ENCODE data around the gene GPR6.

- RRBS, result no CpG with 5 or more reads among the region's 4 CpGs
Observed at GRCh38 chr6:108636266-108636950, 75.7 kb downstream of the FOXO3 start.

DNA sequence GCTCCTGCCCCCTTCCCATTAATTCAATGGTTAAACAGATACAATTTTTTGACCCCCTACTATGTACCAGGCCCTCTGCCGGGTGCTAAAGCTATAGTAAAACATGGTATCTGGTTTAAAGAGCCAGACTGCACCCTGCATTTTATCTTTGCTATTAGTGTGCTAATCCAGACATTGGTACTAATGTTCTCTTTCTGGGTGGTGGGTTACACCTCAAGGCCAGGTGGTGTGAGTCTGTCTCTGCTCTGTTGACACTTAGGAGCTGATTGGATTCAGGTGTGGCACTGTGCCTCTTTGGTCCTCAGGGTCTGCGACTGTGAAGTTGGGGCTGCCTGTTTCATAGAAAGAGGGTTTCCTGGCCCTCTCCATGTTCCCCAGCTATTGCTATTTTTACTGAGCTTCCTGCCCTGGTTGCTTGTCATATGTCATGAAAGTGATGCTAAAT, 92.5 kb downstream of the FOXO3 start:
- RRBS, result no CpG with 5 or more reads among the region's 2 CpGs

GRCh38 chr6:108663294-108664308, 102.9 kb downstream of the FOXO3 start:
- RRBS, result no CpG with 5 or more reads among the region's 41 CpGs

DNA sequence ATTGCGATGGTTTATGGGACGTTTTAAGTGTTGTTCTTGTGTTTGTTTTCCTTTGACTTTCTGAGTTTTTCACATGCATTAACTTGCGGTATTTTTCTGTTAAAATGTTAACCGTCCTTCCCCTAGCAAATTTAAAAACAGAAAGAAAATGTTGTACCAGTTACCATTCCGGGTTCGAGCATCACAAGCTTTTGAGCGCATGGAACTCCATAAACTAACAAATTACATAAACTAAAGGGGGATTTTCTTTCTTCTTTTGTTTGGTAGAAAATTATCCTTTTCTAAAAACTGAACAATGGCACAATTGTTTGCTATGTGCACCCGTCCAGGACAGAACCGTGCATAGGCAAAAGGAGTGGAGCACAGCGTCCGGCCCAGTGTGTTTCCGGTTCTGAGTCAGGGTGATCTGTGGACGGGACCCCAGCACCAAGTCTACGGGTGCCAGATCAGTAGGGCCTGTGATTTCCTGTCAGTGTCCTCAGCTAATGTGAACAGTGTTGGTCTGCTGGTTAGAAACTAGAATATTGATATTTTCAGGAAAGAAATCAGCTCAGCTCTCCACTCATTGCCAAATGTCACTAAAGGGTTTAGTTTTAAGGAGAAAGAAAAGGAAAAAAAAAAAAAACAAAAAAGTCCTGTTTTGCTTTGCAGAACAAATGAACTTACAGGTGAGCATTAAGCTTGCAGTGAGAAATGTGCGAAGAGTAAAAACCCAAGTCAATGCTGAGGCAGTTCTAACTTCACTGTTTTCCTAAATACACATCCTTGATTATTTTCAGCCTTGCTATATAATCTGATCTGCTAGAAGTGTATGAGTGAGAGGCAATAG, 119.6 kb downstream of the FOXO3 start:
- RRBS, result no CpG with 5 or more reads among the region's 15 CpGs

DNA sequence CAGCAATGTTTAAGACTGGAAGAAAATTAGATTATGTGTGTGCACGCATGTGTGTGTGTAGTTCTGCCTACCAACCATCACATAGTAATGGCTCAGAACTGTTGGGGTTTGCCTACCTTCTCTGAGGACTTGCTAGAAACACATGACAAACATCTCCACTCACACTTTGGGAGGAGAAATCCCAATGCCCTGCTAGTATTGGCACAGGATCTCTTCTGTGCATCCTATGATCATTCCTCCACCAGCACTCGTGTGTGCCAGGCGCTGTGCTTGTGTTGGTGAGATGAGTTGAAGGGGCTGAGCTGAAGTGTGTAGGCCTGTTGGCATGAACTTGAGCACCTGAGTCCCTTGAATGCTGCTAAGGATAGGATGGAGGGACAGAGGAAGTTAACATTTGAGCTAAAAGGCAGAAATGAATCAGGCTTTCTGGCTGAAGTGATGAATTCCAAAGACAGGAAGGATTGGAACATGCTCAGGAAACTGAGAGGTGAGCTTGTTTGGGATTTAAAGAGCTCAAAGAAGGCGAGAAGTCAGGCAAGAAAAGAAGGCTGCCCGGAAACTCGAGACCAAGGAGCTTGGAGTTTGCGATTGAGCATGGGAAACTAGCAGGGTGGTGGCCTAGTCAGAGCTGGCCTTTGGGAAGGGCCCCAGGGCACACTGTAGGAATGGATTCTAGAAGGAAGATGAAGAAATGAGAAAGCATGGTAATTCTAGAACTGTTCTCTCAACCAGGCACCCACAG, 125.9 kb downstream of the FOXO3 start:
- RRBS, result no CpG with 5 or more reads among the region's 7 CpGs

GRCh38 chr6:108735848-108736466, 112.3 kb upstream of the ARMC2 start:
- RRBS, result no CpG with 5 or more reads among the region's 9 CpGs

DNA sequence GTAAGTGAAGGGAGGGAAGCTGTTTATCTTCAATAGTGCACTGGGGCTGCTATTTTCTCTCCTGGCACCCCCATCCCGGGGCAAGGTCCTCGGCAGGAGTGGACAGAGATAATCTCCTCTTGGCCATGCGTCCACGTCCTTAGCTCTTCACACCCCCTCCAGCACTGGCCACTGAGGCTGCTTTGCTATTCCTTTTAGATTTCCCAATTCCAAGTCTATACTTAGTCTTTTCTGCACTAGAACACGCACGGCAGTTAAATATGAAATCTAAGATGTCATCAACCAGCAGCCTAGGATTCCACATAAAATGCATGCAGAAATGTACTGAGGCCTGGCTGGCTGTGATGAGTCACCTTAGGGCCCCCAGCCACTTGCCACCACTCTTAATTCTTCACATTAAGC, 87.8 kb upstream of the ARMC2 start:
- RRBS, result no CpG with 5 or more reads among the region's 6 CpGs

GRCh38 chr6:108862765-108863491, 14.7 kb downstream of the ARMC2 start:
- RRBS, result no CpG with 5 or more reads among the region's 7 CpGs

GRCh38 chr6:108920762-108921056, 72.5 kb downstream of the ARMC2 start:
- RRBS, result no CpG with 5 or more reads among the region's 1 CpG

DNA sequence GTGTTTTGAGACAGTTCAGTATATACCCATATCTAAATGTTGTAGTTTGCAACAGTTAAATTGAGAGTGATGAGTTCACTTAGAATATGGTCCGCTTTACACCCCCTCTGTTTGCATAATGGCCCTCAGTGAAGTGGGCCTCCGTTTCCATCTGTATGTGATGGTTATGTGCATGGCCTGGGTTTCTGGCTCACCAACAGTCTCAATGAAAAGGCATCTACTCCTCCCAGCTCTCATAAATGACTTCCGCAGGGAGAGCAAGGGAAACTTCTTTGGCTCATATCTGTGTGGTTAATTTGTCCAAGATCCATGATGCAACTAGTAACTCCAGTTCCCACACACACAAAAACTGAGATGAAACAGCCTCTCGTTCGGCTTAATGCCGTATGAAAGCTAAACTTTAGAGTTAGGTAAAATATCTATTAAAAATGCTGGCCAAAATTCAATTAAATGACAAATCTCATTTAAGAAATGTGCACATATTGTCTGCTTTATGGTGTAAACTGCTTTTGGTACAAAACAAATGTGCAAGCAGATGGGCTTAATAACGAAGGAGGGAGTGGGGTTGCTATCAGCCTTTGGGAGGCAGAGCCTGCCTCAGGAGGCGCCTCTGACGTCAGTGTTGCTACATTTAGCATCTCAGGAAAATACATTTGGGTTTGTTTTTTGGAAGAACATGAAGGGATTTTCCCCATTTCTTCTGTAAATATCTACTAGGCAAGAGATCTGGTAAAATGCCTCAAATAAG, 96.6 kb downstream of the ARMC2 start:
- RRBS, result no CpG with 5 or more reads among the region's 9 CpGs

GRCh38 chr6:108945382-108946358, 97.4 kb downstream of the ARMC2 start:
- RRBS, result no CpG with 5 or more reads among the region's 16 CpGs

GRCh38 chr6:108947390-108948081, 99.3 kb downstream of the ARMC2 start:
- RRBS, result no CpG with 5 or more reads among the region's 4 CpGs

- RRBS, result 98% methylated on average over 4 of the region's 17 CpGs
Observed at GRCh38 chr6:108952780-108953246, 104.6 kb downstream of the ARMC2 start.

GRCh38 chr6:109094158-109094716, 409 bp downstream of the SESN1 start:
- RRBS, result 3% methylated on average over 19 of the region's 40 CpGs

DNA sequence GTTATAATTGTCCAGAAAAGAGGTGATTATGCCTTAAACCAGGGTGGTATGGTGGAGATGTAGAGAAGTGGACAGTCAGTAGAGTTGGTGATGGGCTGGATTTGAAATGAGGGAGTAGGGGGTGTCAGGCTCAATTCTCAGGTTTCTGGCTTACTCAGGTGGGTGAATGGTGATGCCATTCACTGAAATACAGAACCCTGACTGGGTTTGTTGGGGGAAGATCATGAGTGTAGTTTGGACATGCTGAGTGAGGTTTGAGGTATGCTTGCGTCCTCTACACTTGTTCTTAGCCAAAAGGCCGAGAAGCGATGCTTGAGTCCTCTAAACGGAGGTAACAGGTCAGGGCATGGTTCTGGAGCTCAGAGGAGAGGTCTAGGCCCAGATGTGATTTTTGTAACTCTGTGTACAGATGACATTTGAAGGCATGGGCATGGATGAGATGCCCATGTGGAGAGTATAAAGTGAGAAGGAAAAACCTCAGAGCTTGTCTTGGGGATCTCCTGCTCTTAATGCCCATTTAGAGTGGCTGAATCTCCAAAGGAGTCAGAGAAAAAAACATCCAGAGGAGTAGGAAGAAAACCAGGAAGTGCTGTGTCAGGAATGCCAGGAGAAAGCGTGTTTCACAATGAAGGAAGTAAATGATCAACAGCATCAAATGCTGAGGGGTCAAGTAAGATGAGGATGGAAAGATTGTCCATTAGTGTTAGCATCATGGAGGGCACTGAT, 55.9 kb downstream of the FIG4 start:
- RRBS, result no CpG with 5 or more reads among the region's 5 CpGs

GRCh38 chr6:109894162-109894830, 83.8 kb upstream of the GPR6 start:
- RRBS, result no CpG with 5 or more reads among the region's 6 CpGs

GRCh38 chr6:109977909-109978565, at the start of gene GPR6:
GPR6 (plus strand) TSS chr6:109978311.
- RRBS, result 5% methylated on average over 16 of the region's 38 CpGs

- RRBS, result 3% methylated on average over 22 of the region's 69 CpGs
Observed at GRCh38 chr6:110178531-110179401, 704 bp downstream of the WASF1 start.

DNA sequence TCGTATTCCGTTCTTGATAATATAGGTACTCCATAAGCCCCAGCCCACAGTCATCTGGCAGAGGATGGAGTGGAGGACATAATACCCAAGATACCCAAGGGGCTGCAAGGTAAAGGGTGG, 1.2 kb downstream of the CDK19 start:
- RRBS, result no CpG with 5 or more reads among the region's 2 CpGs